Bronchus (tissue), 1 donor: Measurements from ENCODE around the genes GULP1 and HIBCH.

GRCh38 chr2:183135414-183135928 lies 11.2 kb downstream of the NUP35 start:
- PRO-cap = no peak

GRCh38 chr2:186486955-186487485 lies 960 bp downstream of the ZC3H15 start:
- PRO-cap = no peak

GRCh38 chr2:186590670-186591863 lies 1.2 kb downstream of the ITGAV start:
- PRO-cap = bidirectional peak, plus-strand start at chr2:186591183, minus-strand start at chr2:186590932

DNA sequence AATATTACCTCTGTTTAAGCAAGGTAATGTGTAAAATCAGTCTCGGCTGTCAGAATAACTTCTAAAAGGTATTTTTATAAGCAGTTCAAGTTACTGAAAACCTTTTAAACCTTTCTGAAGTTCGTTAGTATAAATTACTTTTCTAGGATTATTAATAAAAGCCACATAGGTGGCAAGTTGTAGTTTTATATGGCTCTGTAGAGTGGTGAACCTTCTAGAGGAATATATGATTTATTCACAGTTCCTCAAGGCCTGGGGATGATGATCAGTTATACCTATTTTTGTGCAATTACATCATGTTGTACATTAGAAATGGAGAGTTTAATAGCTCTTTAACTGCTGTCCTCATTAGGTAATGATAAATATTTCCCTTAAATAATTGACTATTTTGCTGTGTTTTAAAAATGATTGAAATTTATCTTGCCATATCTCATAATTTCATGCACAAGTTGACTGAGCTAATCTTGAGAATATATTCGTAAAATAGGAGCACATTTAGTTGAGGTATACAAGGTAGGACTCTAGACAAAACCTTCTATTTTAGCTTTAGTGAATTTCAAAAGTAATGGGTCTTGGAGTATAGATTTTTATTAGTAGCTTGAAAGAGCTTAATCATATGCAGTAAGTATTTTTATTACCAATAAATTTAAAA lies 15.3 kb upstream of the FAM171B start:
- PRO-cap = no peak

DNA sequence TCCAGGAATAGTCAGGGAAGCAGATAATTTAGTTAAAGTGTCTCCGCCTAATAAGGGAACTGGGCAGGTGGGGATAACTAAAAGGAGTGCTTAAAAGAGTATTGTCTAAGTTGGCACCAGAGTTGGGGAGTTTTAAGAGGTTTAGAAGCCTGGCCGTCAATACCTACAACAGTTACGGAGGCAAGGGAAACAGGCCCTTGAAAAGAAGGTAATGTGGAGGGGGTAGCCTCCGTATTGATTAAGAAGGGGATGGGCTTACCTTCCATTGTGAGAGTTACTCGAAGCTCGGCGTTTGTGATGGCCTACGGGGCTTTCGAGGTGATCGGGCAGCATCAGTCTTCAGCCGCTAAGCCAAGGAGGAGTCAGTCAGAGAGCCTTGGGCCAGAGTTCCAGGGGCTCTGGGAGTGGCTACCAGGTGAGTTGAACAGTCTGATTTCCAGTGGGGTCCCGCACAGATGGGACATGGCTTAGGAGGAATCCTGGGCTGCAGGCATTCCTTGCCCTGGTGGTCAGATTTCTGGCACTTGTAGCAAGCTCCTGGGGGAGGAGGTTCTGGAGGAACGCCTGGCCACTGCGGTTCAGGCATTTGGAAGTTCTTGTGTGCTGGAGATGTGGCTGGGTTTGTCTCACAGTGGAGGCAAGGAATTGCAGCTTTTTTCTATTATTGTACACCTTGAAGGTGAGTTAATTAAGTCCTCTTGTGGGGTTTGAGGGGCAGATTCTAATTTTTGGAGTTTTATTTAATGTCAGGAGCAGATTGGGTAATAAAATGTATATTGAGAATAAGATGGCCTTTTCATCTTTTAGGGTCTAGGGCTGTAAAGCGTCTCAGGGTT lies 119.4 kb upstream of the TFPI start:
- PRO-cap = no peak

GRCh38 chr2:188291489-188292198 lies at the start of gene GULP1:
TSS of gene GULP1 (plus strand) at chr2:188291874.
- PRO-cap = bidirectional peak, plus-strand start at chr2:188291874, minus-strand start at chr2:188291820; bidirectional peak, plus-strand start at chr2:188292266, minus-strand start at chr2:188292151

GRCh38 chr2:188294369-188294931 lies 2.8 kb downstream of the GULP1 start:
- PRO-cap = no peak

GRCh38 chr2:188785617-188785946 lies 188.6 kb upstream of the COL3A1 start:
- PRO-cap = no peak

- PRO-cap = no peak
These were observed 2.5 kb downstream of the COL3A1 start for GRCh38 chr2:188976534-188977129.

GRCh38 chr2:189500579-189501352 lies 59.5 kb downstream of the WDR75 start:
- PRO-cap = no peak

DNA sequence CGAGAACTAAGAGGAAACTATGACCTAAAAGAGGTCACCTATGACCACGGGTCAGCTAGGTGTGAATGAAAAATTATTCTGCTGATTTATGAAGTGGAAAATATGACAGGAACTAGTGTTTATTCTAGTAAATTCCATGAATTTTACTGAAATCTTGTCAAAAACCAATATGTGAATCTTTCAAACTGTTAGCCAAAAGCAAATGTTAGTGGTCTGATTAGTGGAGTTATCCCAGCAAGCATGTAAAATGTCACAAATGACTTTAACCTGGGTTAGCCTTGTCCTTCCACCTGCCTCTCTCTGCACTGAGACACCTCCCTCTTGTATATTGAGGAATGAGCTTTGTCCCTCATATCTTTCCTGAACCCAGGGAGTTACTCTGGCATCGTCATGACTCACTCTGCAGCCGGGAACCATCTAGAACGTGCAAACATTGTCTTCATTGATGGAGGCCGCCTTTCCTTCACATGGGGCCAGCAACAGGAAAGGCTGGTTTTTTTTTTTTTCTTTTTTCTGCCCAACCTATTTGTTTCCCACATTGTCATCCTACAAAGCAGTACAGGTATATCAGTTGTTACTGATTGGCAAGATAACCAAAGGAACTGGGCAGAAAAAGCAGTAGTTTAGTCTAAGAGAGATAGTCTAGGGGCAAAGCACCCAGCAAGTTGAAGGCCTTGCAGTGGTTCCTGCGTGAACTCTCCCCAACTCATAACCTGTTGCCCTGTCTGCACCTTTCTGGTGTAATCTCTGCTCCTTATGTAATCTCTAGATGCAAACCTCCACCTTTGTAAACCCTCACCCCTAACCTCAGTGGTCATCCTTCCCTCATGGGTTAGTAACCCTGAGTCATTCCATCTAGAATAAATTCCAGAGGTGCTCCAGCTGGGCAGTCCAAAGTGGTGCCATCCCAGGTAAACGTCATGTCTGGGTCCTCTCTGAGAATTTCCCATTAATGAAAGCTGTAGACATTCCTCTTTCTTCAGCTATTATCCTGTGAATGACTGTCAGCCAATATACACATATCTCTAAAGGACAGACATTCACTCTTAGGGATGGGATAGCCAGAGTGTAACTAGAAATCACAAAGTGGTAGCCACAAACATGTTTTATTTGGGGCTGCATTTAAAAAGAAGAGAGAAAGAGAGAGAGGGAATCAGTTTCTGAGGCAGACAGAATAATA lies 38.3 kb downstream of the SLC40A1 start:
- PRO-cap = no peak

DNA sequence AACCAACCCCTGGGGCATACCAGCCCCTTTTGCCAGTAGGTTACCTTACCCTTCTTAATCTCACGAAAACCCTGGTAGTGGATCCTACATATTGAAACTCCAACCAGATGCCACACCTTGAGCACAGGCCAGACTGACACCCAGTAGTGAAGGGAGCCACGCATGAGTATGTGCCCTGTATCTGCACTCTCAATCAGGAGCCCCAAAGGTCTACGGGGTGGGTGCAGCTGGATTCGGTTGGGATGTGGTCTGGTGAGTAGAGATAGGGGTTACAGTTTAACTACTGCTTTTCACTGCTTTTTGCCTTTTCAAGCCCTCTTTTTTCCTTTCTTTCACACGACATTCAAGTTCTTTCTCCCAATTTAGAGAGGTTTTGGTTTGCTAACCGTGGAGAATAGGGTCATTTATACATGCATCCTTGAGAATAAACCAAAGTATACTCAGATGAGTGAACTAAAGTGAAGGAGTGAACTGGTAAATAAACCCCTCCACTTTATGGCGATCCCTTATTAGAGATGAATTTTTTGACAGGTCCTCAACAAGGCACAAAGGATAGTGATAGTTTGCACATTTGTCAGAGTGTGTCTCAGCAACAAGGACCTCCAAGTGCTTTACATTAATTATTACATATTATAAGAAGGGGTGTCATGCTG lies 1.4 kb upstream of the SLC40A1 start:
- PRO-cap = no peak

DNA sequence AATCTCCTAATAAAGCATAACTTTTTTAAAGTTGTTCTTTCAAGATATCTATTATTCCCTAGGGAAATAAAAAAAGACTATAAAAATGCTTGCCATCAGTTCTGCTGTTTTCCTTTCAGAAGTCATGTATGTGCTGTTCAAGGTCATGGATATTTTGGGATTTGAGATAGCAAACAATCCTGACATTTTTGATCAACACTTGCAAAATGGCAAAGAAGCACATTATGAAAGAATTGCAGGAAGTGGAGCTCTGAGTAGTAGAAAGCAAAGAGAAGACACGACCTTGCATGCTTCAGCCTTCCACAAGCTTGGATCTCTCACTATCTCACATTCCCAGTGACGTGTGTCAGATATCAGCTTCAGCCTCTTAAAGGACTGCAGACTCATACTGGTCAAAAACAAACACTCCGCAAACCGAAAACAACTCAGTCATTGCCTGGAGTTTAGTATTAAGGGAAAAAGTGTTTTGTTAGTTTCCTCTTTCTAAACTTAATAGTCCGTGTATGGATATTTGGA lies 32.4 kb upstream of the SLC40A1 start:
- PRO-cap = bidirectional peak, plus-strand start at position 401 of the sequence, minus-strand start at position 322 of the sequence

- PRO-cap = no peak
These were observed 2.9 kb upstream of the OSGEPL1 start for GRCh38 chr2:189765564-189765909.

- PRO-cap = bidirectional peak, plus-strand start at chr2:190319938, minus-strand start at chr2:190319769
These were observed at the start of gene HIBCH for GRCh38 chr2:190318886-190320202. TSS of gene HIBCH (minus strand) at chr2:190319826.

GRCh38 chr2:190472052-190472874 lies 62.3 kb downstream of the NEMP2 start:
- PRO-cap = no peak

DNA sequence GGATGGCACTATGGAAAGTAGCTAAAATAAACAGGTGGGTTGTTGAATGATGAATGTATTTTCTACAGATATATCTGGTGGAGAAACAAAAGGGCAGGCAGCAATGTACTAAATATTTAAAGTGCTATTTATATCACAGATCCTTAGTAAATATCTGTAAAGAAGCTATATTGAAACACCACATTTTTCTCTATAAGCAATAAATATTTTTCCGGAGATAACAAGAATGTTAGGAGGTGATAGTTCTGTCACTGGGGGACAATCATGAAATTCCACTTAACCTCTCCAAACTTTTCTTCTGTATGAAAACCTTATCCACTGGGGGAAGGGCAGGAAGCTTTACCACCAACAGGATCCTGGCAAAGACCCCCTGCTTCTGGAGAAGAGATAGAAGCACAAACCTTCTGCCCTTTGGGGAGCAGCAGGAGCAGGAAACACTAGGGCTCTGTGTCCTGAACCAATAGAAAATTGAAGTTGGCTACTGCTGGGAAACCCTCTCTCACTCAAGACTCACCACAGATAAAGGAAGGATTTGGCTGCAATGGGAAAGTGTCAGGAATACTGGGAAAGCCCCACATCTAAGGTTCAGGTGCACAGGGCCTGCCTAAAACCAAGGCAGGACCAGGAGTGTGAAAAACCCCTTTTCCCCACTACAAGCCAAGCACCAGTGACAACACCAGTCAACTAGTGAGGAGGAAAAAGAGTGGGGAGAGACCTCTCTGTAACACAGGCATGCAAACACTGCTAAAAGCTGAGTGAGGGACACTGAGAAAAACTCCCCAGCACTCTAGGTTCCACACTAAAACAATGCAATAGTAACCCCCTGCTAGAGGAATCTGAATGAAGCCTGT lies 1.7 kb upstream of the NEMP2 start:
- PRO-cap = no peak

DNA sequence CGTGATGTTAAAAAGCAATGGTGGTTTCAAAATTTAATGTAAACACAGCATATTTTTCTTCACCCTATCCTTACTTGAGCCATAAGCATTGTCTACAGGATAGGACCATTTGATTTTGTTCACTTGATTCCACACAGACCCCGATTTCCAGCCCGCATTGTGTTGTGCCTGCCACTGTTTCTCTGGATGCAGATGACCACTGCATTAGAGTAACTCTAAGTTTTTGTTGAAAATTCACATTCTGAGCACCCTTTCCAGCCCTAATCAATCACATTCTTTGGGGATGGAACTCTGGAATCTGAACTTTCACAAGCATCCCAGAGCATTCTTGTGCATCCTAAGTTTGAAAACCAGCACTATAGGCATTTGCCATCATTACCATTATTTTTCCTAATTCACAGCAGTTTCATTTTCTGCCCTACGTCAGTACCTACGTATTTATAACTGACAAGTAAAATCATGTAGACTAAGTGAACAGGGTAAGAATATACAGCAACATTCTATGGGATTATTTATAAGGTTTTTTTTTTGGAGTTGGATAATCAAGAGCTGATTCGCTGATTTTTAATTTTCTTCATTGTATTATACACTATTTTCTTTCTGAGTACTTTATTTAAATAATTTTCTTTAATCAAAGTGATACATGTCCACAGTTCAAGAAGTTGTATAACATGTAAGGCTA lies 22.2 kb downstream of the NAB1 start:
- PRO-cap = no peak

DNA sequence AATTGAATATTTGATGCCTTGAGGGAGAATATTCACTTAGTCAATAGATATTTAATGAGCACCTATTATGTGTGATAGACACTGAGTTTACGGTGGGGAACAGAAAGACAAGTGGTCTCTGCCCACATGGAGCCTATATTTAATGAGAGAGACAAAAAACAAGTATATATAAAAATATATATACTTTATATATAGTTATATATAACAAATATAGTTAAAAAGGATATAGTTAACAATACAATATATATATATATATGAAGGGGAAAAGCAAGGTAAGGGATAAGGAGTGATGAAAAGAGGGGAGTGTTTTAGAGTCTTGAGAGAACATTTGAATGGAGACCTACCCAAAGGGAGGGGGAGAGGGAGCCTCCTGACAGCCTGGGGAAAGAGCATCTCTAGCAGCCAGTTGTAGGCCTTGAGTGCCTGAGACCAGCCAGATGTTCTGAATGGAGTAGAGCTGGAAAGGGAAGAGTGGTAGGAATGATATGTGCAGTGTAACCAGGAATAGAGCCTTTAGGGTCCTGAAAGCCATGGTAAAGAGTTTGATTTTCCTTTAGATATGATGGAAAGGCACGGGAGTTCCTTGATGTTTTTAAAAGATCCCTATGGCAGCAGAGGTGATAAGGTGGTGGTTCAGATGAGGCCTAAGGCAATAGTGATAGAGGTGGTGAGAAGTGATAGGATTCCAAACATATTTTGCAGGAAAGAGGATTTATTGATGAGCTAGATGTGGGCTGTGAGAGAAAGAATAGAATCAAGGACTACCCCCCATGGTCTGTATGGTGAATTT lies 64.0 kb downstream of the STAT1 start:
- PRO-cap = no peak

- PRO-cap = no peak
These were observed 49.1 kb downstream of the STAT1 start for GRCh38 chr2:190964729-190965372.